Endodermal cell (in vitro differentiated cells): ENCODE measurements around the gene PRLH.

GRCh38 chr2:237335889-237336709 is 77.9 kb downstream of the COL6A3 start:
- PRO-cap, result no peak

- PRO-cap, result no peak
Measured at GRCh38 chr2:237455884-237456619, 31.0 kb upstream of the MLPH start.

GRCh38 chr2:237496999-237497403 is 9.9 kb downstream of the MLPH start:
- PRO-cap, result no peak

GRCh38 chr2:237566426-237566696 is at the start of gene PRLH:
Gene PRLH, plus strand, starts transcription at chr2:237566574.
- PRO-cap, result no peak

- PRO-cap, result no peak
Measured at GRCh38 chr2:237652392-237652763, 25.0 kb downstream of the LRRFIP1 start.

DNA sequence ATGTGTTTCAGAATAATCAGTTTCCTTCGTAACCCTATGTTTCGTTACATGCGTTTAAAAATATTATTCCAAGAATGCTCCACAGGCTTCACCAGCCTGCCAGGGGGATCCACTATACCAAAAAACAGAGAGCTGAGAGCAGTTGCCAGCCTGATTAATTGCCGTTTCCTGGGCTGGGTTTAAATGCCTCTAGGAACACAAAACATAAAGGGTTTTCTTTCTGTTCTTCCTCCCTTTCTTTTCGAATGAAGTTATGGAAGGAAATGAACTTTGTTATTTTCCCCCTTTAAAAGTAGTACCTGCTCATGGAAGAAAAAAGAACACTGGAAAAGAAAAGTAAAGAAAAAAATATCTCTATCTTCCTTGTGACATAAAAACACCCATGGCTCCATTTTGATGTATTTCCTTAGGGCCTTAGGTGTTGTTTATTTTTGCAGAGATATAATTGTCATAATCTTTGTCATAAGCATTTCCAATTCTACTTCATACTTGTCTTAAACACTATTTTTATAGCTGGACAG is 48.1 kb downstream of the LRRFIP1 start:
- PRO-cap, result no peak

GRCh38 chr2:237677842-237678472 is 50.6 kb downstream of the LRRFIP1 start:
- PRO-cap, result no peak

- PRO-cap, result no peak
Measured at GRCh38 chr2:237682895-237683577, 55.6 kb downstream of the LRRFIP1 start.

DNA sequence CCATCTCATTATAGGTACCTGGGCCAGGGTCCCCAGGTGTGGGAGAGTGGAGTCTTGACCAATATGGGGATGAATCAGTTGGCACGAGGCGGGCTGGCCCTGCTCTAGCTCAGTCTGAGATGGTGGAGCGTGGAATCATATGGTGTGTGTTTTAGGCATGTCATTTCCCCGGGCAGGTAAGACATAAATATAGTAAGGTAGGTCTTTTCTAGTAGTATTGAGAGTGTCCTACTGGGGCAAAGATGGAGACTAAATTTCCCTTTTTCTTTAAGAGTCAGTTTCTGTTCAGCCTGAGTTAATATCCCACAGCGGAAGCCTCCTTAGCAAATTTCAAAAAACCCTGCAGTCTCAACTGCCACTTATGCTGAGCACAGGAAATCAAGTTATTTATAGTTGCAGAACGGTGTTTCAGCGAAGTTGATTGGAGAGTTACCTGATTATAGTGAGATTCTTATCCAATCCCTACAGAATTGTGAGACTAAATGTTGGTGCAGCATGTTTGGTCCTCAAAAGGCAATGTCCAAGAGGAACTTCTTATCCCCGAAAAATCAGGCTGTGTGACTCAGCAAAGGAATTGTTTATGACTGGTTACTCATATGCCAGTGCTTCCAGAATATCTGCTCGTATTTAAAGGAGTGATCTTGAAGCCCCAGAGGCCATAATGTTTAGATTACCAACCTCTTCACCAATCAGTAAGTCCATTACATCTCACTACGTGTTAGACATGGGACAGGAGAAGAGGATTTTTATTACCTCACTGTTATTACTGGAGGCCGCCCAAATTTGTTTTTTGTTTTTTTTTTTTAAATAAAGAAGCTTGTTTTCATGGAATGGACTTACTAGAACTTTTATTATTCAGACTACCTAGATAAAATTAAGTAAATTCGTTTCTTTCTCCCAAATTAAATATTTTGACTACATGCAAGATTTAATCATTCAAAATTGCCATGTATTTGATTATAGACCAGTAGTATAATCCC is 67.9 kb downstream of the LRRFIP1 start:
- PRO-cap, result no peak

DNA sequence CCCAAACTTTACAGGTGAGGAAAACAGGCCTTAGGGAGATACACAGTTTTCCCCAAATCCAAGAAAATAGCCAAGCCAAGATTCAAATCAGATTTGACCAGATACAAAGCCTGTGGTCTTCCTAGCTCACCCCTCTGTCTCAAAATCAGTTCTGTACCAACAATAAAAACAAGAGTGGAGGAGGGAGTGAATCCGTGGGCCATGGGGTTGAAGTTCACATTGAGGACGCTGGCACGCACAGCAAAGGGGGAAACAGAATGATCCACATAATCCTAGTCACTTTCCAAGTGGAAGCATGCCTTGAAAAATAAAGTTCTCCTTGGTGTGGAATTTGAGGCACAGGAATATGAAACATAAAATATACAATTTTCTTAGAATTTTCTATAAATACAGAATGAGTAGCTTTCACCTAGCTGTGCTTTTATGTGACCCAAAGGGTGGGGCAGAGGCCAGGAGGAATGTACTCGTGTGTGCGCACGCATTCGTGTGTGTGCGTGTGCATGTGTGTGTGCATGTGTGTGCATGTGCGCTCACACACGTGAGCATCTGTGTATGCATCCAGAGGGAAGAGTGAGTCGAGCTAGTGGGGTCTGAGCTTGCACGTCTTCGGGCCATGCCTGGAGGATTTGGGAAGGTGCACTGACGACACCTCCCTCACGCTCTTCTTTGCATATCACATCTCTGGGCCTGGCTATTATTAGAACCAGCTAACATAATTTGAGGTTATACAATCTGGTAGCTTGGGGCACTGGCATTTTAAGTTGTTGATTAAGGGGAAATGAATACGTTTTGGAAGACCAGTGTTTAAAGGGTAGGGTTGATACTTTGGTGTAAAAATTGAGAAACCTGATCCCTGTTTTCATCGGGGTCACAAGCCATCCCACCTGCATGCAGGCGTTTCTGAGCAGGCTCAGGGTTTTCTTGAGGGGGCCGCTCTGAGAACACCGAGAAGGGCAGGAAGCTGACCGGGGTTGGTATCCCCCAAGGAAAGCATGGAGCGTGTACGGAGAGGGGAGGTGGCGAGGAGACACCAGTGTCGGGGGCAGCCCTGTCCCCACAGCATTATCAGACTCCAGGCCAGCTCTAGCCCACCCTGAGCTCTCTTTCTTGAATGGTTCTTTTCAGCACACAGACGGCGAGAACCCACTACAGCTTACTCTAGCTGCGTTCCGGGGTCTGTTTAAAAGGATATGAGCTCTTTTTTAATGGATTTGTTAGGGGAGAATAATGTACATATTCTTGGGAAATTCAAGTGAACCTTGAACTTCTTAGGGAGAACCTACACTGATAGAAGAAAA is 85.2 kb downstream of the LRRFIP1 start:
- PRO-cap, result no peak

DNA sequence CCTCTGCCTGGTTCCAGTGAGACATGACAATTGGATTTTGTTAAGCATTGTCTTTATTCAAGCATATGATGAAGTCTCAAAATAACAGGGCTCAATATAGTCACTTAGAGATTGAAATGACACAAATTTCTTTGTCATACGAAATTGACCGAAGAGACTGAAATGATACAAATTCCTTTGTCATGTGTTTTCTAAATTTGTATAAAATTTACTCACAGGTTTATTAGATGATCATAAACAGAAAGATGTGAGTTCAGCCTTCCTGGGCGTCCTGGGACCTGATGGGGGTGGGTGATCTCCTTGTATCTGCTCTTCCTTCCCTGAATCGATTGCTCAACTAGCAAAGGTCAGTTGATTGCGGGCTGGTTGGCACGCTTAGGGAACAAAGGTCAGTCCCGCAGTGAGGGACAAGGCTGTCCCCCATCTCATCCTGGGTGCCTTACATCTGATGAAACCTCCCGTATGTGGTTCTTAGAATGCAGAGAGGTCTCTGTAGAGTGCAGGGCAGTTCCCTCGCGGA is 56.6 kb upstream of the RBM44 start:
- PRO-cap, result no peak

DNA sequence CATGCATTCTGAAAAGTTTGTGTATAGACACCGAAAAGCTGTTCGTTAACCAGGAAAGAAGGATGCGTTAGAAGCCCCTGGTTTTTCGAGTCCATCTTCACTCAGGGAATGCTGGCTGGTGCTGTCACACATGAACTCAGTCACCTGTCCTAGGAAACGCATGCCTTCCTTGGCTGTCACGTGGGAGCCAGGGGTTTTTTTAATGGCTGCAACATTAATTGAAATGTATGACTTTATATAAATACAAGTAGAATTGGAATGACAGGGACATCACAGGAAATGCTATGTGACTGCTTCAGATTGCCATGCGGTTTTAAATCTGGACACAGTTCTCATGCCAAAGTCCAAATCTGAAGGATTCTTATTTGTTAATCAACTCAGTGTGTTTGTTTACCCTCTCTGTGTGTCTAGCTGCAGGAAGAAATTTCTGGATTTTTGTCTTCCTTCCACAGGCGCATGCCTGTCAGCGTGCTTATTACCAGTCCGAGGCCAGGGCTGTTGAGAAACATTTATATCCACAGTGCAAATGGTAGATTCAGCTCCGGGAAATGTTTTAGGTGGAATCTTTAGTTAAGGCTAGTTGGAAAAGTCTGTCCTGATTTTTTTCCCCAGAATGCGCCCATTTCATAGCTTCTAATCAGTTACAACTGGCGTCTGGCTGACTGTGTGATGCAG is 2.6 kb downstream of the RAMP1 start:
- PRO-cap, result no peak

GRCh38 chr2:237874243-237875264 is 15.1 kb downstream of the RAMP1 start:
- PRO-cap, result no peak

DNA sequence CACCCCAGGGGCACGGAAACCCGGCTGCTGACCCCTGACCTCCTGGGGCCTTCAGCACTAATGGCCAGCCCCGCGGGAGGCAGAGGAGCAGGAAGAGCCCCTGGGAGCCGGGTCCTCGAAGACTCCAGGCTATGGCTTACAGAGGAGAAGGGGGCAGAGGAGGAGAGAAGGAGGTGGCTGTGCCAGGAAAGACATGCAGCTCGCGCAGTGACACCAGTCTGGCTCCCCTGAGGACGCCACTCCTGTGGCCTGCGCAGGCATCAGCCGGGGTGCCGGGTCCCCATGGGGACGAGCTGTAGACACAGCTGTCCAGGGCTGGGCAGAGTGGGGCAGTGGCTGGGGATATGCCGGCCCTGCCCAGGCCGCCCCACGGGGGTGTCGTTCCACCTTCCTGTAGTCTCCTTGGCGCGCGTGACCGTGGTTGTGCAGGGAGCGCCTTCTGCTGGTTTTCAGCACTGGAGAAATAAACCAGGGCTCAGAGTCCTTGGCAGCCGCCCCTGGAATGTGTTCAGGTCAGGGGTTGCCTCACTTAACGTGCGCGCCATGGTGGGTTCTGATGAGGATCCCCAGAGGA is 26.5 kb downstream of the RAMP1 start:
- PRO-cap, result no peak

DNA sequence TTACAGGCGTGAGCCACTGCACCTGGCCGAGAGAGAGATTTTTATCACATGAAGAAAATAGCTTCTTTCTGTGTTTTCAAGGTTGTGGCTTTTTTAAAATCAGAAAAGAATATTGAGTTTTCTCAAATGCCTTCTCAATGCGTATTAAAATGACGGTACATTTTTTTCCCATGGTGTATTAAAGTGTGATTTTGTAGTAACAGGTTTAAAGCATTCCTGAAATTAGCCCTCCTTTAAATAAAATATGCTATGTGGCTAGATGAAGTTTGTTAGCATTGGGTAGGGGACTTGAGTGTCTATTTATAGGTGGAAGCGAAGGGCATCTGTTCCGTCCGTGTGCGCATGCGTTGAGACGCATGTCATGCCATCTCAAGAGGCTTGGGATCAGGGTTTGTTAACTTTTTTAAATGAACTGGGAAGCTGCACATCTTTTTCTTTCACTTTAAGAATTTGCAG is 39.9 kb downstream of the RAMP1 start:
- PRO-cap, result no peak

GRCh38 chr2:238108427-238109367 is 8.6 kb downstream of the ESPNL start:
- PRO-cap, result no peak

- PRO-cap, result no peak
Measured at GRCh38 chr2:238169704-238170576, 11.2 kb downstream of the ERFE start.

GRCh38 chr2:238289865-238290018 is 1.3 kb upstream of the PER2 start:
- PRO-cap, result no peak

DNA sequence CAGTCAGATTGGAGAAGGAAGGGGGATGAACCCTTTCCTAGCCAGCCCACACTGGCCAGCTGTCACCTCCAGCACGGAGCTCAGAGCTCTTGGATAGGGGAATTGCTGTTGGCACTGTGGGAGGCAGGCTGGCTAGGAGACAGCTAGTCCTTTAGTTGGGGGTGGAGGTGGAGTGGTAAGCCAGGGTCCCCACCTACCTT is 2.5 kb upstream of the PER2 start:
- PRO-cap, result unidirectional peak, minus-strand start at position 118 of the sequence

DNA sequence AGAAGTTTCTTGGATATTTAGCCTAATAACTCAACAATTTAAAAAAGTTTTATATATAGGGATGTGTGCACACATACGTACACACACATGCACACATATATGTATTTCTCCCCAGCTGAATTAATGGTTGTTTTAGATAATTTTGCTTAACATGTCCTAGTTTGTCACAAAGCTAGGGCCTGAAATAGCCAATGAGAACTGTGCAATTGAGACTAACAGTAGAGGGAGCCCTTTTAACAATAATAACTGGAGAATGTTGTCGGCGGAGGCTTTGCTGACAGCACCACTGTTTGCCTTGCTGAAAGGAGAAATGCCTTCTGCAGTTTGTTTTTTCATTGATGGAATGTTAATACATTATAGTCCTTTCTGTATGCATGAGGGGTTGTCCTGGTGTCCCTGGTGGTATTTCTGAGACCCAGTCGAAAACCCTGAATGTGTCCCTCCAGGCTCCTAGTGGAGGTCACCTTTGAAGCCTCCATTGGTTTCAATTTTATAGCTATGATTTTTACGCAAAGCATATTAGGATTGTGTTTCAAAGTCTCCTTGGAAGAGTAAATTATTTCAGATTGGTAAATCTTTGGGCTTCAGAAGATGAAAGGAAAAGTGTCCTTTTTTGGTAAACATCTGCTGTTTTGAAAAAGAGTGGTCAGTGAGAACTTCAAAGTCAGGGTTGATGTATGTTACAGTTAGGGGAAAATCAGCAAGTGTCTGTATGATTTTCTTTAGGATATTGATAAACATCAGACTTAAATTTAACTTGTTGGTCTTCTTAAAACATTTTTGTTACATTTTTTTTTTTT is 37.2 kb downstream of the TRAF3IP1 start:
- PRO-cap, result no peak